Penis (tissue), 1 donor: Measurements from ENCODE around the genes RDM1, MRM1 and LHX1.

DNA sequence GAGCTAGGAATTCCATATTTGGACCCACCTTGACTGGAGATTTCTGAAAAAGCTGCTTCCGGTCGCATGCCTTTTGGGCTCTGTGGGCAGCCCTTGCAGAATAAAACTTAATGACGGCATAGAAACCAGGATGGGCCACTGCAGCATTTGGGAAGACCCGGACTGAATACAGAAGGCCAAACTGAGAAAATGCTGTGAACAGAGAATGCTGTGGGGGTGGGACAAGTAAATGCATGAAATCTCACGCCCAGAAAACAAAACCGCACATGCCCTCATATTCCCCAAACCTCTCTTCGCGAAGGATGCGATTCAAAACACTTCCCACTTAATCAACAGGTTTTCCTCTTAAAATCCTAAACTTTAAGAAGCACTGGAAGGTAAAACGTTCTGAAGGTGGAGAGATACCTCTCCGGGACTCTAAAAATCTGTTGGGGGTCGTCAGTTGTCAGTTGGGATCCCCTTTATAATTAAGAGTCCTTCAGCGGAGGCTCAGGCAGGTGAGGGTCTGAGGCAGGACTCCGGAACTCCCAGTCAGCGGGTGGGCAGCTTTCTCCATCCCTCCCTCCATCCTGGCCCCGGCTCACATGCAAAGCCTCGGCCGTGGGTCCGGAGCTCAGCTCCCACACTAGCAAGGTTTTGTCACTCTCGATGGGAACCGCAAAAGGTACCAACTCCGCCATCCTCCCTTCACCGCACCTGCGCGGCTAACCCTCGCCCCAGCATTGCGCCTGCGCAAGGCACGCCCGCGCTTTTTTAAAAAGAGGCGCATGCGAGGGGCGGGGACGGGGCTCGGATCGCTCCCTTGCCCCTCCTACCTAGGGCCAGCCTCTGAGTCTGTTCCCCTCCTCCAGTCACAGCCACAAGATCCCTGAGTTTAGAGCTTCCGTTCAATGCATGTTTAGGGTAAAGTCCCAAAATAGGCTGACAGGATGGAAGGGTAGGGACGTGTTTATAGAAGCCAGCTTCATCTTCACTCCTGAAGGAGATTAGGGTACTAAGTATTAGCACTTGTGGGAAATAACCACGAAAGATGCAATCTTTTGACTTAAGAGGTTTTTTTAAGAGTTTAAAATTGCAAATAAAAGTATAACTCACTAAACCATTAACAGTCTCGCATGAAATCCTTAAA, at the start of gene RDM1:
RDM1 (minus strand) TSS at position 726 of the 1,129 bp plus-strand sequence.
- PRO-cap, result no peak

DNA sequence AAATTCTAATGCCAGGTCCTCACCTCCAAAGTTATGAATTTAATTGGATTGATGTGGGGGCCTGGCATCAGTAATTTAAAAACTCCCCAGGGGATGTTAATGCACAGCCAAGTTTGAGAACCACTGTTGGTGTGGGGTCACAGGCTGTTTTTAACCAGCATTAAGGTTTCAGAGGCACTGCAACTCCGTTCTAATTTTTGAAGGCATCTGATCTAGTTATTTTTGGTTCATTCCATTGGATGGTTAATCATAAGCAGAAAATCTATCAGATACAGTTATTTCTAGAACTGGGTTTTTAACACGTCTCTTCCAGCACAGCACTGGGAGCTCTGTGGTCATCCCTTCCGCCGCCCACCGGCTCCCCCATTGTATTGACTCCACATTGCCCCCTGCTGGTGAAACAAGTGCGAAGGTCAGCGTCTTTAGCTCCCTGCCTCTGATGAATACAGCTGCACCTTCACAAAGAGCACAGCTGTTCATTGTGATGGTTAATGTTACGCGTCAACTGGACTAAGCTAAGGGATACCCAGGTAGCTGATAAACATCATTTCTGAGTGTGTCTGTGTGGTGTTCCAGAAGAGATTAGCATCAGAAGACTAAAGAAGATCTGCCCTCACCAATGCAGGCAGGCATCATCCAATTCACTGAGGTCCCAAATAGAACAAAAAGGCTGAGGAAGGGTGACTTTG, 8.4 kb downstream of the CCL18 start:
- PRO-cap, result no peak

GRCh38 chr17:36085917-36086116, 4.1 kb downstream of the CCL3 start:
- PRO-cap, result no peak

GRCh38 chr17:36088684-36089122, 1.2 kb downstream of the CCL3 start:
- PRO-cap, result no peak

DNA sequence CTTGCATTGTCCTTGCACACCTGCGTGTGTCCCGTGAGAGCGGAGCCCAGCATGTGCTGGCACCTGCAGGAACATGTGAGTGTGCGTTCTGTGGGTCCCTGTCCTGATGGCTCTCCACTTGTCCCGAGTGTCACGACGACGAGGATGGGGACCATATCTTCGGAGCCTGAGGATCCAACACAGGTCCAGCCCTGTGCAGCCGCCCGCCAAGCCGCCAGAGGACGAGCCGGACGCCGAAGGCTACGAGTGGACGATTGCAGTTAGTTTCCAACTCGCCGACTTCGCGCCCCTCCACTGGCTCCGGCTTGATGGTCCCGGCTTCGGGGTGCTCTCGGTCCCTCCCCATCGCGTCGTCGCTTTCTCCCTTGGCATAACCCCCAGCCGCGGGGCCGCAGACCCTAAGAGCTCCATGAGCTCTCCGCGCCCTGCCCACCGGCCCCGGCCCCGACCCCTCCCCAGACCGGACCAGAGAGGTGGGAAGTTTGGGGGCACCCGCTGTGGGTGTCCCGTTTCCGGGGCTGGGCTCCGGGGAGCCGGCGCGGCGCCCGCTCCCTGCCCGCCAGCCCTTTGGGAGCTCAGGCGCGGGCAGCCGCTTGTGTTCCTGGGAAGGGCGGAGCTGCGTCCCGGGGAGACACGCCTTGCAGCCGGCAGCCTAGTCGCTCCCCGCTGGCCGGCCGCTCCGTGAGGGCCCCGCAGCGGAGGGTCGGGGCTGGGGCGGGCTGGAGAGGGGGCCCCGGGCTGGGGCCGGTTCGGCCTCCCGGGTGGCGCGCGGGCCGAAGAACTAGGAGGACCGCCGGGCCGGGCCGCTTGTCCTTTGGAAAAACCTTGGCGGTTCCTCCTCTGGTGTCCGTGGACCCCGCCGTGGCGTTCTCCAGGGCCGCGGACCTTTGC, 6.3 kb upstream of the TBC1D3B start:
- PRO-cap, result bidirectional peak, plus-strand start at position 655 of the sequence, minus-strand start at position 569 of the sequence

DNA sequence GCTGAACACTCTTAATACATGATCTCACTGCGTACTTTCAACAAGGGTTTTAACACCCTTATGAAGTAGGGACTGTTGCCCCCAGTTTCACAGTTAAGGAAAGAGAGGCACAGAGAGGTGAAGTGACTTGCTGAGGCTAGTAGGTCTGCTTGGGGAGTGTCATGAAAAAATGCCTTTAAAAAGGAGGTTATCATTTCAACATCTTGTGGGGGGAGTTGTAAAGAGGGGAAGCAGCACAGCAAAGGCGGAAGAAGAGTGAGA, 2.1 kb downstream of the CCL4L2 start:
- PRO-cap, result no peak

- PRO-cap, result bidirectional peak, plus-strand start at chr17:36534282, minus-strand start at chr17:36534219
Observed at GRCh38 chr17:36533412-36534407, 958 bp downstream of the MYO19 start.

DNA sequence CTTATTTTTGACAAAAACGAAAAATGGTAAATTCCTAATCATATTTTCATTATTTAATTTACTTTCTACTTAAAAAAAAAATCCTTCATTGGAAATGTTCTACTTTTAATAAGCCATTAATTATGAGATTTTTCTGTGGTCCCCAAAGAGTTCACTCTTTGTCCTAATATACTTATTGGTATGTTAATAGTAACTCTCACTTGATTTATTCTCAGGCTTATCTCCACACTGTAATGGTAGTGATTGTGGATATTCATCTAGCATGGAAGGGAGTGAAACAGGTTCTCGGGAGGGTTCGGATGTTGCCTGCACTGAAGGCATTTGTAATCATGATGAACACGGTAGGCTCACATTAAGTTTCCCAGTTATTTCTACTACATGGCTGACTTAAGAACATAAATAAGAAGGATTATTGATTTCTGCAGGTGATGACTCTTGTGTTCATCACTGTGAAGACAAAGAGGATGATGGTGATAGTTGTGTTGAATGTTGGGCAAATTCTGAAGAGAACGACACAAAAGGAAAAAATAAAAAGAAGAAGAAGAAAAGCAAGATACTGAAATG, 6.0 kb upstream of the DHRS11 start:
- PRO-cap, result no peak

DNA sequence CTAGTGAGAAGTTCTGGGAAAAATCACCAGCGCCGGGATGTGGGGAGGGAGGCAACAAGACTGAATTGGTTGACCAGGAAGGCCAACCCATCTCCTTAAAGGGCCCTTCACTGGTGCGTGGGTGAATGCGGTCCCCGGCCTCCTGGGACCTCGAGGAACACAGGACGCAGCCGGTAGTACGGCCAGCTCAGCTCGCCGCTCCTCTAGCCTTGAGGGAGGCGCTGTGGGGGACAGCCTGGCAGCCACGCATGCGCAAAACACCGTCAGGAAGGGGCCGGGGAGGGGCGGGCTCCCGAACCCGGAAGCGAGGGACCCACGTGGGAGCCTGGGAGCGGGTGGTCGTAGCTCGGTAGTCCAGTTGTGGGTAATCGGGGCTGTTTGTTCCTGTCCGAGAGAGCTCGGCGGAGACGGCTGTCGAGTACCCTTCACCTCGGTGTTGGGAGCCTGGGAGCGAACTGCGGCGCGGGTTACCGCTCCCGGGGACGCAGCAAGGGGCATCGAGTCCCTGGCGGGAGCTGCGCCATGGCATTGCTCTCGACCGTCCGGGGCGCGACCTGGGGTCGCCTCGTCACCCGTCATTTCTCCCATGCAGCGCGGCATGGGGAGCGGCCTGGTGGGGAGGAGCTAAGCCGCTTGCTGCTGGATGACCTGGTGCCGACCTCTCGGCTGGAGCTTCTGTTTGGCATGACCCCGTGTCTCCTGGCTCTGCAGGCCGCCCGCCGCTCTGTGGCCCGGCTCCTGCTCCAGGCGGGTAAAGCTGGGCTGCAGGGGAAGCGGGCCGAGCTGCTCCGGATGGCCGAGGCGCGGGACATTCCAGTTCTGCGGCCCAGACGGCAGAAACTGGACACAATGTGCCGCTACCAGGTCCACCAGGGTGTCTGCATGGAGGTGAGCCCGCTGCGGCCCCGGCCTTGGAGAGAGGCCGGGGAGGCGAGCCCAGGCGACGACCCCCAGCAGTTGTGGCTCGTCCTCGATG, at the start of gene MRM1:
MRM1 (plus strand) TSS at position 295 of the 976 bp plus-strand sequence.
- PRO-cap, result bidirectional peak, plus-strand start at position 295 of the sequence, minus-strand start at position 205 of the sequence; unidirectional peak, minus-strand start at position 556 of the sequence

- PRO-cap, result no peak
Observed at GRCh38 chr17:36937465-36937960, at the start of gene LHX1. LHX1 (plus strand) TSS chr17:36937475.

GRCh38 chr17:36940242-36940630, 3.0 kb downstream of the LHX1 start:
- PRO-cap, result no peak

DNA sequence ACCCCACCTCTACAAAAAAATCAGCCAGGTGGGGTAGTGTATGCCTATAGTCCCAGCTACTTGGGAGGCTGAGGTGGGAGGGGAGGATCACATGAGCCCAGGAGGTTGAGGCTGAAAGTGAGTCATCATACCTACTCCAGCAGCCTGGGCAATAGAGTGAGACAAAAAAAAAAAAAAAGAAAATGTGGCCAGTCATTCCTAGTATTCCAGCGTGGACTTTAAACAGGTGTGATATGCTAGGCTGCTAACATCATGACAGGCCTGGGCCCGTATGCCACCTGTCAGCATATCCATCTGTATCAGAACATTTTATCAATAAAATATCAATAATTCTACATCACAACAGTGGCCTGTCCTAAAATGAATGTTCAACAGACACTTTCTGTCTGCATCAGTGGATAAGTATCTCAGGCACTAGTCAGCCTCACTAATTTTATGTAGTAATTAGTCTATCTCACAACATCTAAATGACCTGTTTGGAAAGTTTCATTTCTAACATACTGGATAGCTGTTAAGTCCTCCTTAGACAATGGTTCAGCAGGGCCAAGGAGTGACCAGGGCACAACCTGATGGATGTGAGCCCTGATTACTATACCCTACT, 143.5 kb downstream of the AATF start:
- PRO-cap, result no peak

DNA sequence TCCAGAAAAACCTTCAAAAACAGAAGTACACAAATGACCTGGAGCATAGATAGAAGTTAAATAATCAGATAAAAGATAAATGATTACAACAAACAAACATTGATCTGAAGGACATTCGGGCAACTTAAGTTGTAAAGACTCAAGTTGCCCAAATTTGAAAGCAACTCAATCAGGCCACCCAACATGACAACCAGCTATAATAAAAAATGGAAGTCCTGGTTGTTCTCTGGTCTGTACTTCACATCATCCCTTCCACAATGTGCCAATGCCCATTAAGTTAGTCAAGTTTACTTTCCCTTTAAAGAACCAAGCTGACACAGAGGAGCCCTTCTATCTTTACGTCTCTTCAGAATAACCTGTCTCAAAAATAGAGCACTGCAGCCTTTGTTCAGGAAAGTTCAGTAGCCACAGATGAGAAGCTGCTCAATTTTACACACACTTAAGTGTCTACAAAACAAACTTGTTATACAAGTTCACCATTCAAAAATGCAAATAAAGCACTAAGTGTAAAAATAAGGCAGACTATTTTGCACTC, 75.1 kb upstream of the C17orf78 start:
- PRO-cap, result no peak

GRCh38 chr17:37683469-37684013, 40.3 kb upstream of the DDX52 start:
- PRO-cap, result no peak

GRCh38 chr17:37729886-37730062, 15.1 kb downstream of the HNF1B start:
- PRO-cap, result no peak

GRCh38 chr17:38349017-38349656, 2.5 kb upstream of the SOCS7 start:
- PRO-cap, result no peak

GRCh38 chr17:38584244-38585018, 21.3 kb downstream of the SRCIN1 start:
- PRO-cap, result no peak

DNA sequence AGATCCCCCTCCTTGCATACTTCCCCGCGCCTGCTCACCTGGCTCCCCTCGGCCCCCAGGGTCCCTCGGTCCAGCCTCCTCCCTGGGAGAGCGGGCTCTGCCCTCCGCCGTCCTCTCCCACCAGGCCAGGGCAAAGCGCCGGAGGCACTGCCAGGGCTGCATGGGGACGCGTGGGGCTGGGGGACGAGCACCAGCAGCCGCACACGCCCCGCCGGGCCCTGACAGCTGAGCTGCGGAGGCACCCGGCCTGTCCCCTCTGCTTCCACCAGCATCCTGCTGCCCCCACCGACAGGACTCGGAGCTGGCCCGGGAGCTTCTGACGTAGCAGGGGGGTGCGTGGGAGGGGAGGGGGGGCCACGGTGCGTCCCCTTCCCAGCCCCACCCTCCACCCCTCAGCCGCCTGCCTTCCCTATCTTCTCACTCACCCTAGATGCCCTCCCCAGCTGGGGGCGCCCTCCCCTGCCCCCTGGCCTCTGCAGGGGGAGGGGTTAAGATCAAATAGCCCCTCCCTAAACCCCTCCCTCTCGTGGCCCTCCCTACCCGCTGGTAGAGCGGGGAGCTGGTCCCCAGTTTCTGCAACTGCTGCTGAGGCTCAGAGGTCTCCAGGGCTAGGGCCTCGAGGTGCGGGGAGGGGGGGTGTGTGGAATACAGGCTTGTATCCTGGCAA, 1.2 kb downstream of the SRCIN1 start:
- PRO-cap, result unidirectional peak, minus-strand start at position 275 of the sequence

DNA sequence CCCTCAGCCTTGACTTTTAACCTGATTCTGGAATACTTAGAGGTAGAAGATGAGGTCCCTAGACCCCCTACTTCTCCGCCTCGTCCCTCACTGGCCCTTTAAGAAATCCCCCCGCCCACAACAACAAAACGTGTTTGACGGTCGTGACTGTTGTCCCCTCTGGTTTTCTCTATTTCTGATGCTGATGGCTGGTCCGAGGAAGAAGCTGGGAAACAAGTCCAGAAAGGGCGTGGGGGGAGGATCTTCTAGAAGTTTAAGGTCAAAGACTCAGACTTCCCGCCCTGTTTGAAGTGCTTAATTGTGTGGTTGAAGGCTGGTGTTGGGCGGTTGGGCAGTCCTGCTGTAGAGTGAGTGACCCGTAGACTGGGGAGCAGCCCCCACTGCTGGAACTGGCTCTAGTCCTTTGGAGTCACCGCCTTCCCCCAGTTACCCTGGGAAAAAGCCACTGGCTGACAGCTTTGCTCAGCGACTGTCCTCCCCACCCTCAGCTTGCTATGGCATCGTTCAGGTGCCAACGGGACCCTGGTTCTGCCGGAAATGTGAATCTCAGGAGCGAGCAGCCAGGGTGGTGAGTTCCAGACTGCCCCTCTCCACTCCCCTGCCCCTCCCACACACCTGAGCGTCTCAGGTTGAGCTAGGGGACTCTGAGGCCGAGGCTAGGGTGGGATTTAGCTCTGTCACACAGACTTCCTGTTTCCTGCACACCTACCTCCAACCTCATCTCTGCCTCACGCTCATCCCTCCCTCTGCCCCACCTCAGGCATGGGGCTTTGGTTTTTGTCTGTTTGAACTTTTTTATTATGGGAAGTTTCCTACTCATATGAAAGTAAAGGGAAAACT, 1.6 kb downstream of the MLLT6 start:
- PRO-cap, result no peak

- PRO-cap, result unidirectional peak, minus-strand start at chr17:38742572; unidirectional peak, minus-strand start at chr17:38742626
Observed at GRCh38 chr17:38742460-38743149, 5.5 kb downstream of the PCGF2 start.